Metastatic Lung Carcinoma in the Adrenal Gland (tissue), 1 donor: ENCODE data around the gene AP3D1.

DNA sequence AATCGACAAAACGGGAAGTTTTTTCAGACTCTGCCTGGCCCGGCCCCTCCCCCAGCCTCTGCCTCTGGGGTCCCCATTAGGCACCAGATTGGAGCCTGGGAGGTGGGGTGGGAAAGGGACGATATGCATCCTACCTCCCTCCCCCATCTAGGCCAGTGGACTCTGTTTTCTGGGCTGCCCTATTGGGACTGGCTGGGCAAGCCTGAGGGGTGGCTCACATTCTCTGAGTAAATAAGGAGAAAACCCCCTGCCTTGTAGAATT lies 16.5 kb downstream of the ONECUT3 start:
- PRO-cap, result no peak

DNA sequence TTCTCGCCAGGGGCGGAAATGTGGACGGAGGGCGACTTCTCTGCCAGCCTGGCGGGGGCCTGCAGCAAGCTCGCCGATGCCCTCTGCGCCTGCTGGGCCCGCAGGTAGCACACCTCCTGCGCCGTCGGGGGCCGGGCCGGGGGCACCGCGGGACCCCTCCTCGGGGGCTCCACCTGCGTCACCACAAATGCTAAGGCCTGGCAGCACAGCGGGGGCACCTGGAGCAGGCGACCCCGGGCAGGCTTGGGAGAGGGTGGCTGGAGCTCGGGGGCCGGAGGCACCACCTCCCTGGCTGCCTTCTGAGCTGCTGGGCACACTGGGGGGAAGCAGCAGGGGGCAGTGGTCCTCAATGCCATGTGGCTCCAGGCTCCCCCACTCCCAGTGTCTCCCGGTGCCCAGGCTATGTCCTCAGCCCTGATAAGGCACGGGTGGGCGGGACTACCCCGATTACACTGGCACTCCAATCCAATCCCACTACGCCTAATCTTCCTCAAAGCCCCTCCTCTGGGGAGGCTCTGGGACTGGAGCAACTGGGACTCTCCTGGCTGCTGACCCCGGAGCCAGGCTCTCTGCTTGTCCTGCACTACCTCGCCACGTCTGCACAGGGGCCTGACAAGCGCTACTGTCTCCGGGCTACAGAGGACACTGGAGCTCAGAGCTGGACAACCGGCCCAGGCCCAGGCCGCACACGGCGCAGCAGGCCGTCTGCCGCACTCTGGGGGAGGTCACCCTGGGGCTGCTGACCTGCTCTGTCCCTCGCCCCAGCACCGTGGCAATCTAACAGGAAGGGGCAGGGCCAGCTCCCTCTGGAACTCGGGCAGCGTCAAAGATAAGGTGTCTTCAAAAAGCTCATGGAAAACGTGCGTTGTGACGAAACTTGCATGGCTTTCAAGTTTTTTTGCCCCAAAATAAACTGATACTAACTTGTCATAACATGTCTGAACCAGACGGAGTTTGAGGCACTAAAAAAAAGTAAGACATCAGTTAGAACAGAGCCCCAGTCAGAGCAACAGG lies 11.8 kb upstream of the ATP8B3 start:
- PRO-cap, result no peak

- PRO-cap, result no peak
Measured at GRCh38 chr19:1854490-1854951, 6.2 kb upstream of the REXO1 start.

DNA sequence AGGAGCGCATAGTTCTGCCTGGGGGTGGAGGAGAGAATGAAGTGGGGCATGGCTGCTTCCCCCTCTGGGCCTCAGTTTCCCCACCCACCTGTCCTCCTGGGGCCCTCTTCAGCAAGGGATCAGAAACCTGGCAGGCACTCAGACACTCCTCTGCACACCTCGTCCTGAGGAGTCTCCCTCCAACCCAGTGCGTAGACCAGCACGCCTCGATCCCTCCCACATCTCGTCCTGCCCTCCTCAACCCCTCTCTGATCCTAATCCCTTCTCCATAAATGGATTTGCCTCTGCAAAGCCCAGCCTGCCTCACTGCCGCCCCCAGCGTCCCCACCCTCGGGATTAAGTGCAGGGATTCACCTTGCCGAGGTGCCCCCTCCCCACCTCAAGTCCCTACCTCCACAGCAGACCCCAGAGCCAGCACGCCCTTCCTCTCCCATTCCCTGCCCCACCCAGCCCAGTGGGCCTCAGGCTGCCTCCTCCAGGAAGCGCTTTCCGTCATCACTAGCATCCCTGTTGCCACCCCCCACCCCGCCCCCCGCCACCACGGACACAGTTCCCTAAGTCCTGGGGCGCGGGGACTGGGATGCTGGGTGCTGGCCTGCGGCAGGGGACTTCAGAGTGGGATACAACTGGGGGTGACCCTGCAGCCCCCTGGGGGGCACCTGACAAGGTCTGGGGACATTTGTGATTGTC lies 4.1 kb downstream of the KLF16 start:
- PRO-cap, result no peak

- PRO-cap, result no peak
Measured at GRCh38 chr19:1878069-1878833, 7.0 kb downstream of the ABHD17A start.

GRCh38 chr19:1887231-1887717 lies 2.0 kb upstream of the ABHD17A start:
- PRO-cap, result no peak

DNA sequence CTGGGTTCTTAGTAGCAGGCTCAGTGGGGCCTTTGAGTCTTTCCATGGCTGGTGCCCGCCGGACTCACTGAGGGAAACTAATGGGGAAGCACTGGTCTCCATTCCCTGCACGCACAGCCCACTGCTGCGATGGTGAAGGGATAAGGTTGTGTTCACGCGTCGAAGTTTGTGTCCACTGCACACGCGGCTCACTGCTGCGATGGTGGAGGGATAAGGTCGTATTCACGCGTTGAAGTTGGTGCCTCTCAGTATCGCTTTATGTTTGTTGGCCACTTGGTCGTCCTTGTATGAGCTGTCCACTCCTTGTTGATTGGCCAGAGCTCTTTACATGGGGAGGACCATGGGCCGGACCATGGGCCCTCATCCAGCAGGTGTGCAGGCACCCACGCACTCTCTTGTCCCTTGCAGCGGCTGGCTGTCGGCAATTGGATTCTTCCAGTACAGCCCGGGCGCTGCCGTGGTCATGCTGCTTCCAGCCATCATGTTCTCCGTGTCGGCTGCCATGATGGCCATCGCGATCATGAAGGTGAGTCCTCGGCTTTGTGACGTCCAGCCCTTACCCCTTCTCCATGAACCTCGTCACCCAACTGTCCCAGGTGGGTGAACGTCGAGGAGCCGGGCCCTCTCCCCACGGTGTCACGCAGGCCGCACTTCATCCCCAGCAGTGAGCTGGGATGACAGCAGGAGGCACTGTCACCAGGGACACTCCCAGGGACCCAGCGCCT lies 17.6 kb downstream of the ADAT3 start:
- PRO-cap, result no peak

- PRO-cap, result no peak
Measured at GRCh38 chr19:1935527-1936557, 5.1 kb upstream of the CSNK1G2 start.

DNA sequence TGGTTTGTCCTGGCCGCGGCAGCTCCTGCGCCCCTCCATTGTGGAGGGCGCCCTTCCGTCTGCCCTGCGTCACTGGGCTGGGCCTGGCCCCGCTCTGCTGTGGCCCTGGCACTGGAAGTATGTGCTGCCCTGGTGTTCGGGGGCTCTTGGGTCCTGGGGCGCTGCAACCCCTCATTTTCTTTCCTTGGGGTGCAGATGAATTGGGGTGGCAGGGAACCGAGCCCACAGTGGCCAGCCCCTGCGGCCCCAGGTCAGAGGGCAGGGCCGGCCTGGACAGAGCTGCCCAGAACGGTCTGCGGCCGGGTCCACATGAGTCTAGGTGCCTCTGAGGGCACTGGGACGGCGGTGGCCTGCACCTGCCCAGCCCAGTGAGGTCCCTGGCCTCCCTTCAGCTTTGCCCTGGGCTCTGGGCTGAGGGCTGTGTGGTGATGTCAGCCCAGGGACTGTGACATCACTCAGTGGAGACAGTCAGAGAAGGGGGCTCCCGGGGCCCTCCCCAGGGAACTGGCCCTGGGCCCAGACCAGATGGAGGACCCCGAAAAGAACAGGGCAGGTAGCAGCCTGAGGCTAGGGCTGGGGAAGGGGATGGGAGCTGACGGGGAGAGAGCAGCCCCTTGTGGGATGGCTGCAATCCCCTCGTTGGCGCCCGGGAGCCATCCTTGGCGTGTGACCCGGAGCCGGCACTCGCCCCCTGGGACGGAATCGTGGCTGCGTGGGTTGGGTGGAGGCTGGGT lies 13.4 kb downstream of the CSNK1G2 start:
- PRO-cap, result no peak

DNA sequence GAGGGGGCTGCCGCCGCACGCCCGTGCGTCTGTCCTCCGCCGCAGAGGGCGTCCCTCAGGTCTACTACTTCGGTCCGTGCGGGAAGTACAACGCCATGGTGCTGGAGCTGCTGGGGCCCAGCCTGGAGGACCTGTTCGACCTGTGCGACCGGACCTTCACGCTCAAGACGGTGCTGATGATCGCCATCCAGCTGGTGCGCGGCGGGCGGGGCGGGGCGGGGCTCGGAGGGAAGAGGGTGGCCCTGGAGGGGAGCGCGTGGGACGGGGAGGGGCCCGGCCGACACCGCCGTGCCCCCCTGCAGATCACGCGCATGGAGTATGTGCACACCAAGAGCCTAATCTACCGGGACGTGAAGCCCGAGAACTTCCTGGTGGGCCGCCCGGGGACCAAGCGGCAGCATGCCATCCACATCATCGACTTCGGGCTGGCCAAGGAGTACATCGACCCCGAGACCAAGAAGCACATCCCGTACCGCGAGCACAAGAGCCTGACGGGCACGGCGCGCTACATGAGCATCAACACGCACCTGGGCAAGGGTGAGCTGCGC lies 36.9 kb downstream of the BTBD2 start:
- PRO-cap, result no peak

DNA sequence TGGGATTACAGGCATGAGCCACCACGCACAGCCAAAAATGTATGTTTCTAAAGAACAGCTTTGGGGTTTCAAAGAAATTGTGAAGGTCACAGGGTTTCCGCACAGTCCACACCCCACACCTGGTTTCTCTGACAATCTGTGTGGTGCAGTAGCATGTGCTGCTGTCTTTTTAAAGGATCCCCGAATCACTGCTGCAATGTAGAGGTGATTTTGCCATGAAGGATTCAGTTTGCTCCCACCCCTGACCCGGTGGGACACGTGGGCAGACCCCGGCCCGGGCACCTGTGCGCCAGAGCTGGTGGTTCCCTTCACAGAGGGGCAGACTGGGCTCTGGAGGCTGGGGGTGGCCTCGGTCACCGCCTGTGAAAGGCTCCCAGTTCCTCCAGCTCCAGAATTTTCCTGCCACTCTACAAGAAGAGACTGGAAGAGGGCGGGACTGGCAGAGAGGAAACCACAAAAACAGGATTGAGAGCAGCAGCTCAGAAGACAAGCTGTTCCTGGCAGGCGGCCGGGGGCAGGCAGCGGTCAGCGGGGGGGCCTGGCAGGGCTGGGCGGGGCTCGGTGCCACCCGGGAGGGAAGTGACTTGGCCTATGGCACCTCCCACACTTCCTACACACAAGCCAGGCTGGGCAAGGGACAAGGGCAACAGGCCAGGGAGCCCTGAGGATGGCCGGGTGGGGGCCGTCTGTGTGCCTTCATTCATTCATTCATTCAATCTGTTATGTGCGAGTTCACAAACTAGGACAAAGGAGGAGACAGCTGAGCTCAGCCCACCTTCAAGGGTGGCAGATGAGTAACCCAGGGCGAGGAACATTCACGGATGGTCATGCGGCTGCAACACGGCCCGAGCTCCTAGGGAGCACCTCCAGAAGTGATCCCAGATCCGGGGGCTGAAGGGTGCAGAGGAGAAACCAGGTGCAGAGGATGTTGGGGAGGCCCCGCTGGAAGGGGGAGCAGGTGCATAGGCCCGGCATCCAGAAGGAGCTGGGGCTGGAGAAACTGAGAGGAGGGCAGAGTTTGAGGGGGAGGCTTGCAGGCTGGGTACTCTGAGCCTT lies 16.8 kb upstream of the BTBD2 start:
- PRO-cap, result bidirectional peak, plus-strand start at position 619 of the sequence, minus-strand start at position 390 of the sequence

DNA sequence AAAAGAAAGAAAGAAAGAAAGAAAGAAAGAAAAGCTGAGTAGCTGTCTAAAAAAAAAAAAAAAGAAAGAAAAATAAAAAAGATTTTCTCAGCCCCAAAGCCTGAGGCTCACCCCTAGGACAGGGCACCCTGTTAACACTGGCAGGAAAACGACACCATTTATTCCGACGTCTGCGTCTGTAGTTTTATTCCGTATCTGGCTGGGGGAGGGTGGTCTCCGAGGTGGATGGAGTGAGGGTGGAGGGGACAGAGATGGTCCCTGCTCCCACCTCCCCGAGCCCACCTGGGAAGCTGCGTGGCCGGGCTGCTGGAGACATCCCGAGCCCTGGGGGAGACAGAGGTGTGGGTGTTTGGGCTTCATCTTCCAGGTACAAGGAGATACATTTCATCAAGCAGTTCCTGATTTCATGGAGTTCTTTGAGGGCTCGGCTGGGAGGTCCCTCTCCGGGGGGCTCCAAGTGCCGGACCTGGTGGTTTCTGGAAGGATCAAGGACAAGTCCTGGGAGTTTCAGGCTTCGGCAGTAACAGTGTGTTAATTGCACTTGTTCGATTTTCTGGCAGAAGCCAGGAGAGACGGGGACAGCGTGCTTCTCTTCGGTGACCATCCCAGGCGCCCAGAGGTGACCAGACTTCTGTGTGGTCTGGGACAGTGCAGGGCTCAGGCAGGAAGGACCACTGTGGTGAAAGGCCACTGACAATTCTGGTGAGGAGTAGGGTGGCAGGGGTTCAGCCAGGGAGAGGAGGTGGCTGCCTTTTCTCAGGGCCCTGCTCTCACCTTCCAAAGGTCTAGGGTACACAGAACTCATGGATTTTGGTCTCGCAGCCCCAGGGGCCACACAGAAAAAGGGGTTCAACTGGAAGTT lies 20.1 kb upstream of the MKNK2 start:
- PRO-cap, result no peak

DNA sequence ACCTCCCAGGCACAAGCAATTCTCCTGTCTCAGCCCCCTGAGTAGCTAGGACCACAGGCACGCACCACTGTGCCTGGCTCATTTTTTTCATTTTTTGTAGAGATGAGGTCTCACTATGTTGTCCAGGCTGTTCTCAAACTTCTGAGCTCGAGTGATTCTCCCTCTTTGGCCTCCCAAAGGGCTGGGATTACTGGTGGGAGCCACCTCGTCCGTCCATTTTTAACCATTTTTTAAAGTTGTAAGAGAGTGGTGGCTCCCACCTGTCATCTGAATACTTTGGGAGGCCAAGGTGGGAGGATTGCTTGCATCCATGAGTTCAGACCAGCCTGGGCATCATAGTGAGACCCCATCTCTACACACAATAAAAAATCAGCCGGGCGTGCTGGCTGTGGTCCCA lies 21.0 kb downstream of the MOB3A start:
- PRO-cap, result no peak

DNA sequence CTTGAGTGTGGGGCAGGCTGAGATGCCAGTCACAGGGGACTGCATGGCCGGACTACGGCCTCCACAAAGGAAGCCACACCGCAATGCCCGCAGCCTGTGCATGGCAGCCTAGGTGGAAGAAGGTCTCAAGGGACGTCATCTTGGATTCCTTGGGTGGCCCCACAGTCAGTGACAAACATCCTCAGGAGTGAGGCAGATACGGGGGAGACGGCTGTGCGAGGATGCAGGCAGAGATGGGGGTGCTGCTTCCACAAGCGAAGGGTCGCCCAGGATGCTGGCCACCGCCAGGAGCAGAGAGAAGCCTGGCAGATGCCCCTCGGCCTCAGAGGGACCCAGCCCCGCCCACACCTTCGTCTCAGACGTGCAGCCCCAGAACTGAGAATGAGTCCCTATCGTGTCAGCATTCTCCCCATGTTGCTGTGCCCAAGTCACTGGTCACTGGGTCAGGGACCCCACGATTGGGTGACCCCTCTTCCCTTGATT lies 16.8 kb downstream of the MOB3A start:
- PRO-cap, result no peak

- PRO-cap, result no peak
Measured at GRCh38 chr19:2088771-2089795, 7.0 kb downstream of the MOB3A start.

DNA sequence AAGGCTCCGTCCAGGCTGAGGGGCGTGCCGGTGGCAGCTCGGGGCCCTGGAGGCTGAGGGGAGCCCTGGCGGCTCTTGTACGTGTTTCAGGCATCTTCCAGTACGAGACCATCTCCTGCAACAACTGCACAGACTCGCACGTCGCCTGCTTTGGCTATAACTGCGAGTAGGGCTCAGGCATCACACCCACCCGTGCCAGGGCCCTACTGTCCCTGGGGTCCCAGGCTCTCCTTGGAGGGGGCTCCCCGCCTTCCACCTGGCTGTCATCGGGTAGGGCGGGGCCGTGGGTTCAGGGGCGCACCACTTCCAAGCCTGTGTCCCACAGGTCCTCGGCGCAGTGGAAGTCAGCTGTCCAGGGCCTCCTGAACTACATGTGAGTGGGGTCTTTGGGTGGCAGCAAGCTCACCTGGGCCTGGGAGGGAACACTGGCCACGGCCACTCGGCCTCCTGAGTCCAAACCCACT lies 1.3 kb downstream of the IZUMO4 start:
- PRO-cap, result no peak

DNA sequence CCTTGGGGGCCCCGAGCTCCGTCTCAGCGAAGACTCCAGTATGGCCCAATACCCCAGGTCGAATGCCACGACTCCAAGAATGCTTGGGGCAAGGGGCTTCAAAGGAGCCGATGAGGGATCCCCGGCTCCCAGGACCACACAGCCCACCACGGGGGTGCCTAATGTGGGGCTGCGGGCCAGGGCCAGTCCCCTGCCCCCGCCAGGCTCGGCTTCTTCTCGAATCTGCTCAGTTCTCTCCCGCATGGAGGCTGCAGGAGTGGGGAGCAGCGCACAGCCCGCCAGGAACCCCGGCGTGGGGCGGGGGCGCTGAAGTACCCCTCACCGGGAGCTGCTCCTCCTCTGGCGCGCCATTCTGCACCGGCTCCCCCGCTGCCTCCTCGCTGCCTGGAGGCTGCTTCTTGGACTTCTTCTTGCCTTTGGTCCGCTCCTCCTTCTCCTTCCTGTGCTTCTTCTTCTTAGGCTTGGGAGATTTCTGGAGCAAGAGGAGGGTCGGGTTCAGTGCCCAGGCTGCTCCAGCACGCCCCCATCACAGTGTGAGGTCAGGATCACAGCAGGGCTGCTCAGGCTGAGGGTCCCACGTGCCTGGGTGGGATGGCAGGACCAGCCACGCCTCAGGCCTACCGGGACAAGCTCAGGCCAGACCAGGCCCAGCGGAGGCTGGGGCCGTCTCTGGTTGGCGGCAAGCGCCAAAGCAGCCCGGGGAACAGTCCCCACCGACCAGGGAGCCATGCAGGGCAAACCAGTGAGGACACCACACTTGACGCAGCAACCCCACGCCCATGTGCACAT lies 14.8 kb downstream of the IZUMO4 start:
- PRO-cap, result no peak

DNA sequence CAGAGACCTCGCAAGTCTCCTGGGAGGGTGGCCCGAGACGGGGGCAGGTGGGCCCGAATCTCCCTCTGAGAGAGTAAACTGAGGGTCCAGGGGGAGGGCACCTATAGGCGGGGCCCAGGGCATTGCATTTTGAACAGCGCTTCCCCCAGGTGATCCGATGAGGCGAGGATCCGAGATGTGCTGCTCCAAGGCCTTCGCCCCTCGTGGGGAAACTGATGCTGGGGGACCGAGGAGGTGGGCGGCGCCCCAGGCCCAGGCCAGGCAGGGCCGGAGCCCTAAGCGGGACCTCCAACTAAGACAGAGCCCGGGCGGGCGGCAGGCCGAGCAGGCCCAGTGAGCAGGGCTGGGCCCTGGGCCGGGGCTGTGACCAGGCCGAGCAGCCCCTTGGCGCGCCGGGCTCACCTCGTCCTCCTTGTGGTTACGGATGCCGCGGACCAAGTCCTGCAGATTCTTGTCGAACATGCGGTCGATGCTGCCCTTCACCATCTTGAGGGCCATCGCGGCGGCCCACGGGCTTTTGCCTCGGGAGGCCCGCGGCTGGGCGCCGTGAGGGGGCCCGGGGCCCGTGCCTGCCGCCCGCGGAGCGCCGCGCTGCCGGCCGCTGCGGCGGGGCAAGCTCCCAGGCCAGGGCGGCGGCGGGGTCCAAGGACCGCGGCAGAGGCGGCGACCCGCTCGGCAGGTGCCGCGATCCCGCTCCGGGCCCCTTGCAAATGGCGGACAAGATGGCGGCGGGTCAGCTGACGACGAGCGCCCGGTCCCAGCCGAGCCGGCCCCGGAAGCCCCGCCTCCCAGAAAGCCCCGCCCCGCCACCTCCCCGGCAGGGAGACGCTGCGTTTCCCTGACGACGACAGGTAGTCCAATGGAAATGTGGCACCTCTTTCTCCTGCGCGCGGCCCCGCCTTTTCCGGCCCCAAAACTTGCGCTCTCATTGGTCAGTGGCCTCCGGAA lies at the start of gene AP3D1:
Gene AP3D1 (minus strand): TSS at position 730 of the 948 bp plus-strand sequence.
- PRO-cap, result unidirectional peak, minus-strand start at position 711 of the sequence

DNA sequence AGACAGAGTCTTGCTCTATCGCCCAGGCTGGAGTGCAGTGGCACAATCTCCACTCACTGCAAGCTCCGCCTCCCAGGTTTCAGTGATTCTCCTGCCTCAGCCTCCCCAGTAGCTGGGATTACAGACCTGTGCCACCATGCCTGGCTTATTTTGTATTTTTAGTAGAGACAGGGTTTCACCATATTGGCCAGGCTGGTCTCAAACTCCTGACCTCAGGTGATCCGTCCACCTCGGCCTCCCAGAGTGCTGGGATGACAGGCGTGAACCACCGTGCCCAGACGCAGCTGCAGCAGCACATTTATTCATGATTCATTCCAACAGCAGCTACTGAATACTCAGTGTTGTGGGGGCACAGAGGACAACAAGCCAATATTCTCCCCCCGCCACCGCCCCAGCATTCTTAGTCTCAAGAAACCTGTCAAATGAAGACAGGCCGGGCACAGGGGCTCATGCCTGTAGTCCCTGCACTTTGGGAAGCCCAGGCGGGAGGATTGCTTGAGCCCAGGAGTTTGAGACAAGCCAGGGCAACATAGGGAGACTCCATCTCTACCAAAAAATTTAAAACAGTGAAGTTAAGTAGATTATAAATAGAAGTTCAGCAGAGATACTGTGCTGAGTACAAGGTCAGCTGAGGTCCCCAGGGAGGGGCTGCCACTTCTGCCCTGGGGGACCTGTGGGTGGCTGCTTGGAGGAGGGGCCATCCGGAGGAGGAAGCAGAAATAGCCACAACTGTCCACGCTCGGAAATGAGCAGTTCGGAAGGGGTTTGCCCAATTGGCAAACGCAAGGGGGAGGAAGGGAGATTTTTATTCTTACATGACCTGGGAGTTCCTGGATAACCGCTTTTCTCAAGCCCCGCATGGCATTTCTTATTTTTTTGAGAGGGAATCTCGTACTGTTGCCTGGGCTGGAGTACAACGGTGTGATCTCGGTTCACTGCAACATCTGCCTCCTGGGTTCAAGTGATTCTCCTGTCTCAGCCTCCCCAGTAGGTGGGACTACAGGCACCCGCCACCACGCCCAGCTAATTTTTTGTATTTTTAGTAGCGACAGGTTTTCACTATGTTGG lies 4.4 kb downstream of the DOT1L start:
- PRO-cap, result no peak

GRCh38 chr19:2237607-2238070 lies 1.0 kb downstream of the SF3A2 start:
- PRO-cap, result no peak